Osteocyte (in vitro differentiated cells): ENCODE measurements around the genes COL19A1, SDHAF4, OOEP and MTO1.

- PRO-cap = no peak
Observed at GRCh38 chr6:67886644-67887544, 748.2 kb upstream of the ADGRB3 start.

- PRO-cap = no peak
Observed at GRCh38 chr6:67887566-67888586, 747.2 kb upstream of the ADGRB3 start.

GRCh38 chr6:68038869-68039541 is 596.1 kb upstream of the ADGRB3 start:
- PRO-cap = no peak

- PRO-cap = no peak
Observed at GRCh38 chr6:68407519-68407749, 227.6 kb upstream of the ADGRB3 start.

DNA sequence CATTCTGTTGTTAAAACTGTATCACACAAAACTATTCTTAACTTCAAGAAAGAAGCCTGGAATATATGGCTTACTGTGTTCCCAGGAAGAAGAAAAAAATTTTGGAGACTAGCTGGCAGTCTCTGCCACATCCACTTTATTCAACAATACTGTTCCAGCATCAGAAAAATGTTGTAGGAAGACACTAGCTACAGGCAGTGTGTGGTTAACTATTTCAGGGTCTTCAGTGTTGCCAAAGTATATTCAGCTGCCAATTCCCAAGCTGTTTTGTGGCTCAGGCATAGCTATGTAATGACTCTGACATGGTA is 503.0 kb downstream of the ADGRB3 start:
- PRO-cap = no peak

DNA sequence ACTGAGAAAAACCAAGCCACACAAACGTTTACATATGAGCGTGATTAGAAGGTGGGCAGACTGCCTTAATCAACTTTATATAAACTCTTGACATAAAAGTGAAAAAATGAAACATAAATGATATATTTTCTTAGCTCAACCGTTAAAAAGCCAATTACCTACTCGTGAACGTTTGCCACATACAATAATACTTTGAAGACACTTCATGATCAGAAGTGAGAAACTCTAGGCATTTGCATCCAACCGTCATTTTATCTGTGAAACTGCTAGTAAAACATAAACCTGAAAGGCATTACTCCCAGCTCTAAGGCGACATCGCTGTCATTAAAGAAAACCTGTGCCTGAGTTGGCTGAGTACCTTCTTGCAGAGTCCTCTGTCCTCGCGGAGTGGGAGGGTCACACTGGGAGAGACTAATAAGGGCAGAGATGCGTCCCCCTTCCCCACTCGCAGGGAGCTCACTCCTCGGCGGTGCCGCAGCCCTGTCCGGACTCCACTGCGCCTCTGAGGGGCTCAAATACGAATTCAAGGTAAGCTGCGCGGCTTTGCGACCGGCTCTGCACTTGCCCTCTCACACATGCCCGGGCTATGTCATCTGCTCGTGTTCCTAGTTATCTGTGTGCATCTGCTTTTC is at the start of gene COL19A1:
COL19A1 (plus strand) TSS at position 444 of the 632 bp plus-strand sequence.
- PRO-cap = no peak

- PRO-cap = no peak
Observed at GRCh38 chr6:69937667-69938231, 71.4 kb downstream of the COL19A1 start.

GRCh38 chr6:70282837-70283563 is 19.9 kb downstream of the COL9A1 start:
- PRO-cap = no peak

DNA sequence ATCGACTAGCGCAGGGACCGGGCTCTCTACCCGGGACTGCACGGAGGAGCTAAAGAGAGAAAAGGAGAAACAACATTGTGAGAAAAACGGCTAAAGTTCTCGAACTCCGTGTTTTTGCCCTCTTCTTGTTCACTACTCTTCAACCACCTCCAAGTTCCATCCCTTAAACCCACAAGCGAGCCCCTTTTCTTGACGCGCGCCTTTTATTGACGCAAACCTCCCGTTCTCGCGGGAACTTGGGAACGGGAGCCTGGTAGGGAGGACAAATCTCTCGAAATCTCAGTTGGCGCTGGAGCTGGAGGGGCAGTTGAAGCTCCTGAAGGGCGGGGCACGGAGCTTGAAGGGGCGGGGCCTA is 317 bp upstream of the FAM135A start:
- PRO-cap = bidirectional peak, plus-strand start at position 282 of the sequence, minus-strand start at position 177 of the sequence

GRCh38 chr6:70566574-70567499 is at the start of gene SDHAF4:
TSS of gene SDHAF4 (plus strand) at chr6:70566930.
- PRO-cap = unidirectional peak, plus-strand start at chr6:70566930

GRCh38 chr6:70672373-70672941 is 4.8 kb downstream of the SMAP1 start:
- PRO-cap = no peak

DNA sequence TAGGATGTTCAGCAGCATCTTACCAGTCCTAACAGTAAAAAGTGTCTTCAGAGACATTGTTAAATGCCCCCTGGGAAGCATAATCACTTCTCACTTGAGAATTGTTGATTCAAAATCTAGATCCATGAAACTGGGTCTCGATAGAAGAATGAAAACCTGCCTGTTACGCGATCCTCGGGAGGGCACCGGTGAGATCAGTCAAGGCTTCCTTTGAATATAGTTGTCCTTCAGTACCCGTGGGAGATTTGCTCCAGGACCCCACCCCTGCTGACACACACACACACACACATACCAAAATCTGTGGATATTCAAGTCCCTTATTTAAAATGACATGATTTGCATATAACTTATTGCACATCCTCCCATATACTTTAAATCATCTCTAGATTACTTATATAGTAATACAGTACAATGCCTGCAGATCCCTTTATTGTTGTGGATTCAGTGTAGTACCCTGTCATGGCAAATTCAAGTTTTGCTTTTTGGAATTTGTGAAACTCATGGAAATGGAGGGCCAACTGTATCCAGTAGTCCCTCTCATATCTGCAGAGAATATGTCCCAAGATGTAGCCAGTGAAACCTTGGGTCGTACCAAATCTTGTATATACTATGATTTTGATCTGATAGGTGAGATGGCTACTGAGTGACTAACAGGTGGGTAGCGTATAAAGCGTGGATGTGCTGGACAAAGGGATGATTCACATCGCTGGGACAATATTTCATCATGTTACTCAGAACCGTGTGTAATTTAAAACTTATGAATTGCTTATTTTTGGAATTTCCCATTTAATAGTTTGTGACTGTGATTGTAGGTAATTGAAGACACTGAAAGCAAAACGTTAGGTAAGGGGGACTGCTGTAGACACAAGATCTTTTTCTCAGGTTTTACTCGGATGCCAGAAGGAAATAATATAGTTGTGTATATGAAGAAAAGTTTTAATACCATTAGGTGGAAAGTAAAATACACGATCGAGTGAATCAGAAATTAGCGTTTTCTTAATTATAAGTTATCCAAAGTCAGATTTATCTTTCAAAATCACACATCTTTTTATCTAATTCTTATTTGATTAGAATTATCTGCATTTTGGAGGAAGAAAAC is 144.0 kb downstream of the SMAP1 start:
- PRO-cap = no peak

GRCh38 chr6:70956516-70956951 is 326 bp downstream of the B3GAT2 start:
- PRO-cap = no peak

DNA sequence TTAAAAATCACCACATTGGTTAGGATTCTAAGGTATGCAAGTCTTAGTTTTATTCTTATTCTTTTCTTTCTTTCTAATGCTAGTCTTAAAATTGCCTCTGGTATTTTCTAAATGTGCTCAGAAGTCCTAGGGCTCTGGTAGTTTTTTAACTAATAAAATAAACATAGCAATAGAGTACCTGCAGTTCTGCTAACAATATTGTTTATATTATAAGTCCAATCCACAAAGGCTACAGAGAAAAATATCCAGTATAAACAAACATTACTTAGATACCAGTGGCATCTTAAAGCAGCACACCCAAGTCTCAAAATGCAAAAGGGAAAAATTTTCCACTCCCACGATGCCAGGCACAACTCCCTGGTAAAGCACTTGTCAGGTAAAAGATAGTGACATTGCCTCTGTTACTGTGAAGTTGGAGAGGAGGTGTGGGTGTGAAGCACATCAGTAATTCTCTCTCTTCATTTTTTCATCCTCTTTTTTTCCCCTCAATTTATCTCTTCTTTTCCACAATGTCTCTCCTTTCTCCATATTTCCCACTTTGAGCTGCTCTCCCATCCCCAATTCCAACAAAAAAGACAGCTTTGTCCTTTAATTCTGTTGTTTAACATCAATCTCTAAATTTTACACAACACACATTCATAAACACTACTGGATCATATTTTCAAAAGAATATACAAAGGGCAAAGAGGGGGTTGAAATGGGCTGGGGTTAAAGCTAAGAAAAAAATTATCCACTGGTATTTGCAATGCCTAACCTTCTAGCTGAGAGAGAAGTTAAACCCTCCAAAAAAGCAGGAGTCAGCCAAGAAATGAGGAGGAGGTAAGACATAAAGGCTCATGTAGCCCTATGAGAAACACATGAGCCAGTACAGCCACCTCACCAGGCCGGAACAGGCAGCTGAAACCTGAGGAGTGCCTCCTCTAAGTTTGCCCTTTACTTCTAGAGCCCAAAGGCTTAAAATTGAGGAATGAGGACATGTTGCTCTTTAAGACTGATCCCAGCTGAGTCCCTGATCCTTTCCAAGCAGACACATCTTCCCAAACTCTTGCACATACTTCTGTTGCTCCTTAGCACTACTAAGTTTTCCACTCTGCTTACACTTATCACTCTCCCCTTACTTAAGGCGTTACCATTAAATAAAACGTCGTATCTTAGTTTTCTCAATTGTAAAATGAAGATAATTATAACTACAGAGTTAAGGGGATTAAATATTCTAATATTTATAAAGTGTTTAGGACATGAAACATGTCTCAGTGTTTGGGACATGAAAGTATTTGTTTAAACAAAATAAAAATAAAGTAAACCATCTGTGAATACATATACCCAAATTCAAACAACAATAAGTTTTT is 123.7 kb downstream of the OGFRL1 start:
- PRO-cap = no peak

DNA sequence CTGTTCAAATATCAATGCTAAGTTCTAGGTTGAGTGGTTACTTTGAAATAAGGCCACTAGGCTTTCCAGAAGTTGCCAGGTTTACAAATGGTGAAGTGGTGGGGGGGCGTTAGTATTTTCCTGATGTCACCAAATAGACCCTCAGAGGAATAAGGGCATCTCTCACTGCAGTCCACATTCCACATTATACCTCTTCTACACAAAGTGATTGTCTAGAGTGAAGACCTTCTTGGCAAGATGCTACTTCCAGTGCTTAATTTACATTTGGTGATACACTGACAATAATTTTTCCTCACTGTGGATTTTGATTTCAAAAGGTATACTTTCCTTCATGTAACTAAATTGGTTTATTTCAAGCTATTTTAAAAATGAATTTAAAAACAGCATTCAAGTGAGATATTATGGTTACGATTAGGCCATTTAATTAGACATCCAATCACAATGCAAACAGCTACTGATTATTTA is 129.3 kb downstream of the OGFRL1 start:
- PRO-cap = no peak

DNA sequence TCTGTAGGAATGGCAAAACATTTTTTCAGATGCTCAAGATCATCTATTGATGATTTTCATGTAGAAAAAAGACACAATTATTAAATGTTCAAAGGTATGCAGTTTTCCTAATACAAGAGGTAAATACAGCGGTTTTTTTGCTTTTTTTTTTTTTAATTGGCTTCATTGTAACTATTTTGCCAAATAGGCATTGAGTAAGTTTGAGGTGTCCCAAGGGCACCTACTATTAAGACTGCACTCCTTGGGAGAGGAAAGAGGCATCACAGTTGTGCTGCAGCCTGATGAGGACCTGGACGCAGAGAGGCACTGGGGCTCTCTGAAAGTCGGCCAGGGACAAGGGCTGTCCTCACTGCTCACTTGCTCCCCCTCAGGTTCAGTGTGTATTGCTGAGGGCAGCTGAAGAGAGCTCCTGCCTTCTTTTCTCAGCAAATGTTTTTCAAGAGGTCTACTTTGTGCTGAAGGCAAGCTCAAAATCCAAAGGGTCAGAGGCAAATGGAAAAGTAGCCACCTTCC is 331.7 kb downstream of the RIMS1 start:
- PRO-cap = no peak

DNA sequence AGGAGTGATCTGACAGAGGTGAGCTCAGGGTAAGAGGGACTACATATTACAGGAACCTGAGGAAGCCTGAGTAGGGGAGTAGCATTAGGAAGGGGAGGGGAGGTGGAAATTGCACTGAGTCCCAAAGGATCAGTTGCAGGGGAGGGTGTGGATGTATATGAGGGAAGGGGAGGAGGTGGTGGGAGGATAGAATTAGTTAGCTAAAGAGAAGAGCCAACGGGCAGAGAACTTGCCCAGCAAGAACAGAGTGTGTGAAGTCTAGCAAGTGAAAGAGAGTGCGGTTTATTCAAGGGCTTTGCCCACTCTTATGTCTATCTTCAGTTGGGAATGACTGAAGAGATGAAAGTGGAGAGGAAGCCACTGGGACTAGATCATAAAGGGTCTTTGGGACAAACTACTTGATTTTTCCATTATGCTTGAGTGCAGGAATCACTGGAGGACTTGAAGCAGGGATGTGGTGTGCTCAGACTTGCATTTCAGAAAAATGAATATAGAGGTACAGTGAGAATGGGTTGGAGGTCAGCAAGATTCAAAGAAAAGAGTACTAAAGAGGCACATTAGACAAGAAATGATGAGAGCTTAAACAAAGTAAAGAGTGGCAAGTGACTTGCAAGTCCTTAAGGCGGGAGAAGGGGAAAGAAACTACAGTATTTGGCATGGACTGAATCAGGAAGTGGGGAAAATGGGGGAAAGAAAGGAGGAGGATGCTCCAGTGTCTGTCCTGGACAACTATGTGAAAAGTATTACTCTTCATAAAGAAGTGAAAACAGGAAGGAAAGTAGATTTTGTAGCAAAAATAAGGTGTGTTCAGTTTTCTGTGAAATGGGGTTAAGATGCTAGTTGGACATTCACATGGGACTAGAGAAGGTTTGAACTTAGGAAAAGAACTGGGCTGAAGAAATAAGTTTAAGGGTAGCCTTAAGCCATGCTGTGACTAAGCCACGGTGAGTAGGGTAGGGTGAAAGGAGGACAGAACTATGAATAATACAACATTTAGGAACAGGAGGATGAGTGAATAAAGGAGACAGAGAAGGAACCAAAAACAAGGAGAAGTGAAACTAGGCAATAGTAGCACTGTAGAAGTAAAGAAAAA is 110.7 kb downstream of the KCNQ5 start:
- PRO-cap = no peak

DNA sequence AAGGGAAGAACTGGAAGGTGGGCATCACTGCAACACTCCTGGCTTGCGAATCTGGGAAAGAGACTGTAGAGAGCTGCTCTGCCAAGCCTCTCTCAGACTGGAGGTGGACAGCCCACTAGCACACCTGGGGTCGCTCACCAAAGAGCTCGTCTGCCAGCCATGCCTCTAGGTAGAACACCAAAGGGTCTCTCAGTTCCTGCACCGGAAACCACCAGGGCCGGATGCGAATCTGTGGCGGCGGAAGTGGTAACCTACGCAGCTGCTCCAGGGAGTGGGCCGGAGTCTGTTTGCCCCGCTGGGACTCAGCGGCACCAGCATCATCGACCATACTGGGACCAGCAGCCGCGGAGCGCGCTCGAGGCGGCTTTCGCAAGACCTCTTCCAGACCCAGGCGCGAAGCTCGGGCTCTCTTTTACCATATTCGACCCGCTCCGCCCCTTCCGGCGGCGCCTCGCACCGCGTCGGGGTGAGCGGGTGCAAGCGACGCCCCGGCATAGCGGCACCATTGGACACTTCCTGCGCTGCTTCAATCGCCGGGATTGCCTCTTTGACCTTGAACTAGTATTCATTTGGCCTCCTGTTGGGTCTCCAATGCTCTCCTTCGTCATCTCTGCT is at the start of gene OOEP:
OOEP (minus strand) TSS at position 433 of the 615 bp plus-strand sequence.
- PRO-cap = no peak

DNA sequence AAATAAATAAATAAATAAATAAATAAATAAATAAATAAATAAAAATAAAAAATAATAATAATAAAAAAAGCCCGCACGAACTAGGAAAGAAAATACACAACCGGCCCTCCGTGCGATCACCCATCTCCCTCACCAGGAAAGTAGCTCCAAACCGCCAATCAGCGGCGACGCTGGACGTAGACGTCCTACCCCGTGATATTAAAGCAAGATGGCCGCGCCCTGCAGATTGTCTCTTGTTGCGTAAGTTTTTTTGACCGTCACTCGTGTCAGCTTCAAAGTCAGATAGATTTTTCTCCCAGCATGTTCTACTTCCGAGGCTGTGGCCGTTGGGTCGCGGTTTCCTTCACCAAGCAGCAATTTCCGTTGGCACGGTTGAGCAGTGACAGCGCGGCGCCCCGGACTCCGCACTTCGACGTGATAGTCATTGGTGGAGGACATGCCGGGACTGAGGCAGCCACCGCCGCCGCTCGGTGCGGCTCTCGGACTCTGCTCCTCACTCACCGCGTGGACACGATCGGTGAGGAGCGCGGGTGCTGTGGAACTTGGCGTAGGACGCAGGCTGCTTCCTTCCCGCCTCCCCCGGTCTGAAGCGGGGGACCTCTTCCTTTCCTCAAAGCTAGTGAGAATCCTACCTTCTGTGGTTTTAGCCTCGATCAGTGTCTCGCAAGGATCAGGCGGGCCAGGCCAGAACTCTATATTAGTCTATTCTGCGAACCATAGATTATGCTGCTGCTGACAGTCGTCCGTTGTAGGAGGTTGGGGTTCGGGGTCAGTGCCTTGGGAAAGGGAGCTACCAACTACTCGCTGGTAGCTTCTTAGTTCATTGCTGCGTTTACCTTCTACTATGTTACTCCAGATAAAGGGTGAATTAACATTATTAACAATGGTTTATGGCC is at the start of gene MTO1:
MTO1 (plus strand) TSS at position 183 of the 896 bp plus-strand sequence.
- PRO-cap = bidirectional peak, plus-strand start at position 191 of the sequence, minus-strand start at position 142 of the sequence; bidirectional peak, plus-strand start at position 407 of the sequence, minus-strand start at position 447 of the sequence; unidirectional peak, minus-strand start at position 586 of the sequence

- PRO-cap = no peak
Observed at GRCh38 chr6:75208765-75209547, 3.1 kb upstream of the COL12A1 start.